Measurements from ENCODE around the genes KCTD8, CNGA1, SLC10A4 and OCIAD2.

GRCh38 chr4:41361659-41361877, 104.8 kb downstream of the UCHL1 start:
- RRBS, 2 experiments = 45 to 55% methylated on average over 2 of the region's 8 CpGs
CAGE:
- cytosol, long polyA minus RNA = no peak
- cytosol, long polyA plus RNA = no peak
- long polyA plus RNA = no peak
- nucleus, long polyA minus RNA = no peak
- nucleus, long polyA plus RNA = no peak

GRCh38 chr4:41538837-41539691, 1.1 kb downstream of the LIMCH1 start:
- RRBS, 2 experiments = no CpG with 5 or more reads among the region's 14 CpGs
CAGE:
- cytosol, long polyA minus RNA = no peak
- cytosol, long polyA plus RNA = no peak
- long polyA plus RNA = no peak
- nucleus, long polyA minus RNA = no peak
- nucleus, long polyA plus RNA = no peak

DNA sequence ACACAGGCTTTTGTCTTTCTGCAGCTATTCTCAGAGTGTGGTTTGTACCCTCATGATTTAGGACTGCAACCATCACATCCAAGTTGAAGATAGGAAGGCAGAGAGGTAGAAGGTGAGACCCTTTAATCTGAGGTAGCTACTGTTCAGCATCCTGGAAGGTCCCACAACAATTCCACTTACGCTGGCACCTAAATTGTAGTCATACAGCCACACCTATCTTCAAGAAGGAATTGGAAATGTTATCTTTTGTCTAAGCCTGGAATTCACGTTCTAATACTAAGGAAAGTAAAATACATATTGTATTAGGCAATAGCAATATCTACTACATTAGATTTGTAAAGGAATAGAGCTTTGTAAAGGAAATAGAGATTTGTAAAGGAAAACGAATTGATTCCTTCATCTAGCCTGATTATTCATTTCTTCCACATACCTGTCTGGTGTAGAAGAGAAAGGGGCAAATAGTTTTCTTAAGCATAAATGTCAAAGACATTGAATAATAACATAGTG, 76.4 kb upstream of the PHOX2B start:
- RRBS, 2 experiments = no CpG with 5 or more reads among the region's 3 CpGs
CAGE:
- cytosol, long polyA minus RNA = no peak
- cytosol, long polyA plus RNA = no peak
- long polyA plus RNA = no peak
- nucleus, long polyA minus RNA = no peak
- nucleus, long polyA plus RNA = no peak

GRCh38 chr4:41956857-41957784, 21.9 kb downstream of the TMEM33 start:
- RRBS, 2 experiments = no CpG with 5 or more reads among the region's 2 CpGs
CAGE:
- cytosol, long polyA minus RNA = no peak
- cytosol, long polyA plus RNA = no peak
- long polyA plus RNA = no peak
- nucleus, long polyA minus RNA = no peak
- nucleus, long polyA plus RNA = no peak

- RRBS, 2 experiments = no CpG with 5 or more reads among the region's 8 CpGs
CAGE:
- cytosol, long polyA minus RNA = no peak
- cytosol, long polyA plus RNA = no peak
- long polyA plus RNA = no peak
- nucleus, long polyA minus RNA = no peak
- nucleus, long polyA plus RNA = no peak
Observed at GRCh38 chr4:42339788-42340650, 57.3 kb upstream of the SHISA3 start.

DNA sequence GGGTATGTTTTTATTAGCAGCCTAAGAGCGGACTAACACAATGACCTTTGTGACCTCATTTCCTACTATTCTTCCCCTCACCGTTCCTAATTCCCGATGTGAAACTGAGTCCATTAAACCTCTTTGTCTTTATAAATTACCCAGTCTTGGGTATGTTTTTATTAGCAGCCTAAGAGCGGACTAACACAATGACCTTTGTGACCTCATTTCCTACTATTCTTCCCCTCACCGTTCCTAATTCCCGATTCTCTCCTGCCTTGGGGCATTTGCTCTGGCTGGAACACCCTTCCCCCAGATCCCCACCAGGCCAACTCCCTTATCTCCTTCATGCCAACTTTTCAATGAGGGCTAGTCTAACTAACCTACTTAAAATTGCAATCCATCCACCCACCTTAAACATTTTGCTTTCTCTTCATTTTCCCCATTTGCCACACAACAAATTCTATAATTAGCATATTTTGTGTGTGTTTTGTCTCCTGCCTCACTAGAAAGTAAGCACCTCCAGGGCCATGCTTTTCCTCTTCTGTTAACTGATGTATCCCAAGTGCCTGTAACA, 4.0 kb downstream of the ATP8A1 start:
- RRBS, 2 experiments = no CpG with 5 or more reads among the region's 6 CpGs
CAGE:
- cytosol, long polyA minus RNA = no peak
- cytosol, long polyA plus RNA = no peak
- long polyA plus RNA = no peak
- nucleus, long polyA minus RNA = no peak
- nucleus, long polyA plus RNA = no peak

GRCh38 chr4:43660127-43660441, 767.6 kb downstream of the GRXCR1 start:
- RRBS, 2 experiments = no CpG with 5 or more reads among the region's 1 CpG
CAGE:
- cytosol, long polyA minus RNA = no peak
- cytosol, long polyA plus RNA = no peak
- long polyA plus RNA = no peak
- nucleus, long polyA minus RNA = no peak
- nucleus, long polyA plus RNA = no peak

DNA sequence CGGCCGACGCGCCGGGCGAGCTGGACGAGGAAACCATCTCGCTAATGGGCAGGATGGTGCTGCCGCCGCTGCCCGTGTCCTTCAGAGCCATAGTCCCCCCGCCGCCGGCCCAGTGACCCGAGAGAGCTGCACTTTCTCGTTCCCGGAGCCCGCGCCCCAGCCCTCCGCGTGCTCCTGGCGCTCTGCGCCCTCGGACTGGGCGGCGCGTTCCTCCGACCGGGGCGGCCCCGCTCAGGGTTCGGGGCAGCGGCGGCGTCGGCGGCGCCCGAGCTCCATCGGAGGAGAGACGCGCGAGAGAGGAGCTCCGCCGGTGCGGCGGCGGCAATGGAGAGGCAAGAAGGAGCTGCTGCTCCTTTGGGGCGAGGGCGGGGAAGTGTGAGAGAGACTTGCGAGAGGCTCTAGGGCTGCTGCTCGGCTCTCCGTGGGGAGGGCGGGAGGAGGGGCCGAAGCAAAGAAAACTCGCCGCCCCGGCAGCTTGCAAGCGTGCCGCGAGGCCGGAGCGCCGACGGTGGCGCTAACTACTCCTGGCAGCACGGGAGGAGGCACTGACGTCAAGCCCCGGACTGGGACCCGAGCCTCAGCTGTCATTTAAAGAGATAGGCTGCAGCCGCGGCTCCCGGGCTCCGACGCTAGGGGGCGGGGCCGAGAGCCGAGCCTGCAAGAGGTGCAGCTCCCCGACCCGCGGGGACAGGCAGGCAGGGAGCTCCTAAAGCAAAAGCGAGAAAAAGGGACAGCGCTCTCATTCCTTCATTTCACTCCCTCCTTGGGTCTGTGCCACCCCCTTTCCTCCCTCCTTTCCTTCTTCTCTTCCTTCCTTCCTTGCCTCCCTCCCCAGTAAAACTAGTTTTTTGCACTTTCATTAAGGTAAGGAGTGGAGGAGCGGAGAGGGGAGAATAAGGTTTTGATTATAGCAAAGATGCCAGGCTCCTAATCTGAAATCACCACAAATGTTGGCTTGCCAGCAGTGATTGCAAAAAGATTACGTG, at the start of gene KCTD8:
Gene KCTD8 (minus strand): TSS at position 377 of the 986 bp plus-strand sequence.
- RRBS, 2 experiments = 31 to 39% methylated on average over 35 to 39 of the region's 85 CpGs
CAGE:
- cytosol, long polyA minus RNA = no peak
- cytosol, long polyA plus RNA = no peak
- long polyA plus RNA = no peak
- nucleus, long polyA minus RNA = no peak
- nucleus, long polyA plus RNA = no peak

GRCh38 chr4:44817749-44818120, 91.4 kb upstream of the GNPDA2 start:
- RRBS, 2 experiments = no CpG with 5 or more reads among the region's 2 CpGs
CAGE:
- cytosol, long polyA minus RNA = no peak
- cytosol, long polyA plus RNA = no peak
- long polyA plus RNA = no peak
- nucleus, long polyA minus RNA = no peak
- nucleus, long polyA plus RNA = no peak

GRCh38 chr4:47187237-47188063, 156.1 kb downstream of the GABRB1 start:
- RRBS, 2 experiments = no CpG with 5 or more reads among the region's 8 CpGs
CAGE:
- cytosol, long polyA minus RNA = no peak
- cytosol, long polyA plus RNA = no peak
- long polyA plus RNA = no peak
- nucleus, long polyA minus RNA = no peak
- nucleus, long polyA plus RNA = no peak

DNA sequence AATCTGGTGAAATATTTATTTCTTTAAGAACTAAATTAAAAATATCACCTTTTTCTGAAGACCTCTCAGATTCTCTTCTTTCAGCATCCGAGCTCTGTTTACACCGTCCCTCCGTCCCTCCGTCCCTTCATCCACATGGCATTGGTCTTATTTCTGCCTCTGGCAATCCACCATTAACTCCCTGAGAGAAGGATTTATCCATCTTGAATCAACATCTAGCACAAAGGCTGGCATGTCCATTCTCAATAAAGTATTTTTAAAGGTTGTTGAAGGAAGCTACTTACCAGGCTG, 63.2 kb downstream of the ATP10D start:
- RRBS, 2 experiments = no CpG with 5 or more reads among the region's 4 CpGs
CAGE:
- cytosol, long polyA minus RNA = no peak
- cytosol, long polyA plus RNA = no peak
- long polyA plus RNA = no peak
- nucleus, long polyA minus RNA = no peak
- nucleus, long polyA plus RNA = no peak

DNA sequence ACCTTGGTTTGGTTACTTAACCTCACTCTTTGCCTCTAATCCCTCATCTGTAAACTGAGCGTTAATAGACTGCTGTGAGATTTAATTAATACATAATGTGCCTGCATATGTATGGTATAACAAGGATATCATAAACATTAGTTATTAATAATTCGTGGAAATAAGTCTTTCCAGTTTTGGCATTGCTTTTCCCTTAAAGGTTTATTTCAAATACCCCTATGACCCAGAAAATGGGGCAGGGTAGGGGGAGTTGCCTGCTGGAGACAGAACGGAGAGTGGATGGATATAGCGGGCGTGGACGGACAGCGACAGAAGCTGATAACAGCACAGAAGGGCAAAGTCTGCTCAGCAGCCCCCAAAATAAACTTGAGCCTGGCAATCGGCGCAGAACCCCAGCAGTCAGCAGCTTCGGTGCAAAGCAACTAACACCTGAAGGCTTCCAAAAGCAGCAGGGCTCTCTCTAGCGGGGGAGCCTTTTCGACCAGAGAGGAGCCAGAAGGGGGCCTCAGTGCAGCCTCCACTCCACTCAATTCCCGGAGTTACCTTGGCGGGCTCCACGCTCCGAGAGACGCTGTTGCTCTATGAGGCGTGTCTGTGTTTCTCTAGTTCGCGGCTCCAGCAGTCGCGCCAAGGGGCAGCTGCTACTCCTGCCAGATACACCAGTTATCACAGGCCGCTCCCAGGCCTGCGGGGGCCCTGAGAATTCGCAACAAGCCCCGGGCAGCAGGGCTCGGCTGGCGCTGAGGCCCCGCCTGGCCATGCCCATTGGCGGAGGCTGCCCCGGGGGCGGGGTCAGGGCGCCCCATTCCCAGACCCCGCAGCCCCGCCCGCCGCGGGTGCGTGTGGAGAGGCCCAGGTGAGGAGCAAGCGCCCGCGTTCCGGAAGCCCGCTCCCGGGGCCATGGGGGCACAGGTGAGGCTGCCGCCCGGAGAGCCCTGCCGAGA, at the start of gene CNGA1:
Gene CNGA1 (minus strand): TSS at position 742 of the 944 bp plus-strand sequence.
- RRBS, 2 experiments = under 1 to 2% methylated on average over 14 of the region's 48 CpGs
CAGE:
- cytosol, long polyA minus RNA = start-site peak on the plus strand centred at position 848 of the sequence, 15 bp wide, 27 reads
- cytosol, long polyA plus RNA = start-site peak on the plus strand centred at position 836 of the sequence, 12 bp wide, 20 and 18 reads in 2 replicates
- long polyA plus RNA = no peak
- nucleus, long polyA minus RNA = start-site peak on the minus strand centred at position 723 of the sequence, 10 bp wide, 5 reads
- nucleus, long polyA plus RNA = no peak

- RRBS, 2 experiments = 16 to 17% methylated on average over 52 to 58 of the region's 80 CpGs
CAGE:
- cytosol, long polyA minus RNA = no peak
- cytosol, long polyA plus RNA = no peak
- long polyA plus RNA = no peak
- nucleus, long polyA minus RNA = no peak
- nucleus, long polyA plus RNA = no peak
Observed at GRCh38 chr4:48482887-48483703, at the start of gene SLC10A4. SLC10A4 (plus strand) TSS chr4:48483343.

GRCh38 chr4:48490434-48490633, 282 bp downstream of the ZAR1 start:
- RRBS, 2 experiments = 74 to 76% methylated on average over 10 to 16 of the region's 28 CpGs
CAGE:
- cytosol, long polyA minus RNA = no peak
- cytosol, long polyA plus RNA = no peak
- long polyA plus RNA = no peak
- nucleus, long polyA minus RNA = no peak
- nucleus, long polyA plus RNA = no peak

DNA sequence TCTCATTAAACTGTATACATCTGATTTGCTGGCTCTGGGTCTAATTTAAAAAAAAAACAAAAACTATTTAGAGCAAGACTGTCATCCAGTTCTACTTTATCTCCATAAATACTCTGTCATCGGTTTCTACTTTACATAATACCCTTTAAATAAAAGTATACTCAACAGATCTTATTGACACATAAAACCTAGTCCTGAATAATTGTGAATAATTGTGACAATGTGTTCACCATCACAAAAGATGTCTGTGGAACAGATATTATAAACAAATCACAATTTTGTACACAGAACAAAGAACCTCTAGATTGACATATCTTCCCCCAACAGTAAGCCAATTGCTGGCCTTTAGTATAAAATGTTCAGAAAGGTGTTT, 3.1 kb downstream of the FRYL start:
- RRBS, 2 experiments = no CpG with 5 or more reads among the region's 1 CpG
CAGE:
- cytosol, long polyA minus RNA = no peak
- cytosol, long polyA plus RNA = no peak
- long polyA plus RNA = no peak
- nucleus, long polyA minus RNA = no peak
- nucleus, long polyA plus RNA = no peak

- RRBS, 2 experiments = no CpG with 5 or more reads among the region's 3 CpGs
CAGE:
- cytosol, long polyA minus RNA = no peak
- cytosol, long polyA plus RNA = no peak
- long polyA plus RNA = no peak
- nucleus, long polyA minus RNA = no peak
- nucleus, long polyA plus RNA = no peak
Observed at GRCh38 chr4:48831721-48832088, 817 bp downstream of the OCIAD1 start.

DNA sequence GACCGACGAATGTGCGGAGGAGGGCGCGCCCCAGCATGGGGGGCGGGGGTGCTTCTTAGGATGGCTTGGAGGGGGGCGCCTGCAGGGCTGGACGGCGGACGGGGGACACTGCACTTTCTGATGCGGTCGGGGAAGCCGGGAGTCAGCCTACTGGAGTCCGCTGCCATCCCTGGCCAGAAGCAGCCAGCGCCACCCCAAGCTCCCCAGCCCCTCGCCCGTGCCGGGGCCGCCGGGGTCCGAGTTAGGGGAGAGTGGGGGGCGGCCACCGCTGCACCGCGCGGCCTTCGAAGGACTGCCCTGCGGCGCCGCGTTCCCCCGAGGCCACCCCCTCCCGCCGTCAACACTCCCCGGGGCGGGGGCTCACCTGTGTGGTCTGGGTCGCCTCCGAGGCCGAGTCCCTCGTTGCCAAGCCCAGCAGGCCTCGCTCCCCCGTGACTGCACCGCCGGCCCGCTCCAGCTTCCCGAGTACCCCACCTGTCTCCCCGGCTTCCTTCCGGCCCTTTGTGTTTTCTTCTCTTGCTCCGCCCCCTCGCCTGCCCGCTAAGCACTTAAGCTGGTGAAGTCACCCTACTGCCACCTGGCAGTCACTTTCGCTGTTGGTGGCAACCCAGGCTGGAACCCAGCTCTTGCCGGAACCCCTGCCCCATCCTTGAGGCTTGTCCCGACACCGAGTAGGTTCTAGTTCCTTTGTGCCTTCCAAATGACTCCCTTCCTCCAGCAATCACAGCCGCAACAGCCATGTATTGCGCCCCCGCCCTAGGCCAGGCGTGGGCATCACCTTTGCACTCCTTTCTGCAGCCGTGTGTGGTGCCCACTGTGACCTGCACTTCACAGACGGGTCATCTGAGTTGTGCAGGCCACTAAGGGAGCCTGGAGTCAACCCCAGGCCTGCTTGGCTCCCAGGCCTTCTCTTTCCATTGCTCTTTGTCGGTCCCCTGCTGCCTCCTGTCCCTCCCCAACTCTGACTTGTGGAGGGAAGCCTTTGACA, at the start of gene OCIAD2:
Gene OCIAD2 (minus strand): TSS at position 481 of the 988 bp plus-strand sequence.
- RRBS, 2 experiments = 68 to 84% methylated on average over 11 of the region's 62 CpGs
CAGE:
- cytosol, long polyA minus RNA = no peak
- cytosol, long polyA plus RNA = no peak
- long polyA plus RNA = no peak
- nucleus, long polyA minus RNA = no peak
- nucleus, long polyA plus RNA = no peak

- RRBS, 2 experiments = no CpG with 5 or more reads among the region's 21 CpGs
CAGE:
- cytosol, long polyA minus RNA = no peak
- cytosol, long polyA plus RNA = no peak
- long polyA plus RNA = no peak
- nucleus, long polyA minus RNA = no peak
- nucleus, long polyA plus RNA = no peak
Observed at GRCh38 chr4:49314966-49315399, 328.9 kb downstream of the CWH43 start.

- RRBS, 2 experiments = 88% methylated on average over 6 of the region's 24 CpGs; no CpG with 5 or more reads in 1 of the 2 experiments
CAGE:
- cytosol, long polyA minus RNA = no peak
- cytosol, long polyA plus RNA = no peak
- long polyA plus RNA = no peak
- nucleus, long polyA minus RNA = no peak
- nucleus, long polyA plus RNA = no peak
Observed at GRCh38 chr4:51995532-51996185, 24.5 kb downstream of the LRRC66 start.

- RRBS, 2 experiments = no CpG with 5 or more reads among the region's 3 CpGs
CAGE:
- cytosol, long polyA minus RNA = no peak
- cytosol, long polyA plus RNA = no peak
- long polyA plus RNA = no peak
- nucleus, long polyA minus RNA = no peak
- nucleus, long polyA plus RNA = no peak
Observed at GRCh38 chr4:52016930-52017435, 3.2 kb downstream of the LRRC66 start.

All from HepG2 (cell line).